ENCODE results near the gene KCNQ2.

GRCh38 chr20:62651572-62651959 lies 9.3 kb downstream of the SLCO4A1 start:
- PRO-cap, result no peak

GRCh38 chr20:62658503-62659390 lies 16.4 kb downstream of the SLCO4A1 start:
- PRO-cap, result unidirectional peak, plus-strand start at chr20:62658556

GRCh38 chr20:62824553-62824847 lies 7.7 kb downstream of the COL9A3 start:
- PRO-cap, result no peak

- PRO-cap, result unidirectional peak, minus-strand start at chr20:62850487
These were observed 11.1 kb downstream of the TCFL5 start for GRCh38 chr20:62850346-62851128.

DNA sequence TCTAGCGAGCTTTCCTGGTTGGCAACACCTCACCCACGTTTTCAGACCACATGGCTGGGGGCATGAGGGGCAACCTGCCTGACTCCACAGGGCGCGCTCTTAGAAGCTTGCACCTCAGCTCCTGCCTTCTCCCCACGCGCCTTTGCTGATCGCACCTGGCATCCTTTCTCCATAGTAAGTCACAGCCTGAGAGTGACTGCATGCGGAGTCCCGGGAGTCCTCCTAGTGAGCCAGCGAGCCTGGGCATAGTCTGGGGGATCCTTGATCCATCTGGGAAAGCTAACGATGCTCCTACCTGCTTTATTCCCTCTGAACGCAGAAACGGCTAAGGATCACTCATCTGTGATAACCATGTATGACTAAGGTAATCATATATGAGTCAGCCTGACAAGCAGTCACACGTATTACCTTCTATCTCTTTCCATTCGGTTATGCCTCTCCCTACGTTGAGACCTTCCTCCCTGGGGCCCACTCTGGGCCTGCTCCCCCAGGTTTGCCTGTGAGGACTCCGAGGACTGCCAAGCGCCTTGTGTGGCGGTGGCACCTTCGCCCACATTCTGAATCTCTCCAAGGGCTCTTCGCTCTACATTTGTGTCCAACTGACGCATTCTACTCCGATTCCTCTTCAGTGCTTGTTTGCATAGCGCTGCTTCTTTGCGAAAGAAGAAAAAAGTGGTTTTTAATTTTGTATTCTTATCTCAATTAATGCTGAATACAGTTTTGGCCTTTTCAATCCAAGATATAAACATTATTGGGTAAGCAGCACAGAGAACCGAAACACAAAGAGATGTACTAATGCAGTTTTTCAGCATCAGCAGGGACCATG lies 4.4 kb downstream of the TCFL5 start:
- PRO-cap, result no peak

GRCh38 chr20:62934329-62935636 lies 3.2 kb upstream of the GID8 start:
- PRO-cap, result no peak

- PRO-cap, result bidirectional peak, plus-strand start at chr20:62954302, minus-strand start at chr20:62953989
These were observed 1.4 kb downstream of the SLC17A9 start for GRCh38 chr20:62953643-62954587.

- PRO-cap, result no peak
These were observed 64.2 kb downstream of the YTHDF1 start for GRCh38 chr20:63151530-63152316.

- PRO-cap, result no peak
These were observed 8.6 kb downstream of the ARFGAP1 start for GRCh38 chr20:63281038-63281845.

GRCh38 chr20:63472129-63472882 lies at the start of gene KCNQ2:
TSS of gene KCNQ2 (minus strand) at chr20:63472655.
- PRO-cap, result no peak

DNA sequence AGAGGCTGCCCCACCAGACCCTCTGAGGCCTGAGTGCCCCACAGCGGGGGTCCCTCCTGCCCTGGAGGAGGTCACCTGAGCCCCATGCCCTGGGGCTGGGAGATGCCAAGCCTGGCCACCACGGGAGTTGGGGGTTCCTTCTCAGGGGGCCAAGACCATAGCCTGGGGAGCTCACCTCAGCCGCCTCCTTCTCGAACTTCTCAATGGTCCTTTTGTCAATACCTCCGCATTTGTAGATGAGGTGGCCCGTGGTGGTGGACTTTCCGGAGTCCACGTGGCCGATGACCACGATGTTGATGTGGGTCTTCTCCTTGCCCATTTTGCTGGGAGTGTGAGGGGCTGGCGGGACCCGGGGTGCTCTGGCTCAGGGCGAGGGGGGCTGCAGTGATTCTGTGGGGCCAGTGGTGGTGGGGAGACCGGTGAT lies 1.4 kb downstream of the EEF1A2 start:
- PRO-cap, result no peak

DNA sequence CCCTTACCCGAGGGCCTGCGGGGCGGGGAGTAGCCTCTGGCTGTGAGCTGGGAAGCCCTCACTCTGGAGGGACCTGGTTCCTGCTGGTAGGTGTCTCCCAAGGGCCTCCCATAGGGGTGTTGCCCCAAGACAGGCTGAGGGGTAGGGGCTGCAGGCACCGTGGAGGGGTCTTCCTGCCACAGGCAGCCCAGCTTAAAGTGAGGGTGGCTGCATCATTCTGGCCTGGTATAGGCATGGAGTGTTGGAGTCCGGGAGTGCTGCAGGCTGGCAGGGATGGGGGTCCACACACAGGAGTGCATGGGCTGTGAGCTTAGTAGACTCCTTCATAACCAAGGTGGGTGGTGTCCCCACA lies 1.9 kb downstream of the PPDPF start:
- PRO-cap, result no peak

GRCh38 chr20:63527171-63527409 lies 6.5 kb downstream of the PPDPF start:
- PRO-cap, result no peak

DNA sequence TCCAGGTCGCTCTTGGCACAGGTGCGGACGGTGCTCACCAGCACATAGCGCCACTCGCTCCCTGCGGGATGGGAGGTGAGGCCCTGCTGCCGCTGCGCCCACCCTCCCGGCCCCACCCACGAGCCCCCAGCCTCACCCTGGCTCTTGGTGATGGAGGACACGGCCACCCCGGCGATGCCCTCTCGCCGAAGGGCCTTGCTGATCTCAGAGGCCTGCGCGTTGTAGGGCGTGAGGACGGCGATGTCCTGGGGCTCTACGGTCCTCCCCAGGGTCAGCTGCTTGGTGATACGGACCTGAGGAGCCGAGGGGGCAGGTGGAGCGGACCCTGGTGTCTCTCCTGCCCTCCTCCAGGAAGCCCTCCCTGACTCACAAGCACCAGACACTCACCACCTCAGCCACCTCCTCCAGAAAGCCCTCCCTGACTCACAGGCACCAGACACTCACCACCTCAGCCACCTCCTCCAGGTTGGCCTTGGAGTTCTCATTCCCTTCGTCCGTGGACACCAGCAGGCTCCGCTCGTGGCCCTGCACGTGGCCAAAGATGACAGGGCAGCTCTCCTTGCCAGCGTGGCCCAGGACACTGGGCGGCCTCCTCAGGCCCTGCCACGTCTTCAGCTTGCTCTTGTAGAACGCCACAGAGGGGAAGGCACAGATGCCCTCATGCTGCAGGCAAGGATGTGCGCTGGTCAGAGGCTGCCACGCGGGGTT lies 6.2 kb downstream of the FNDC11 start:
- PRO-cap, result no peak

DNA sequence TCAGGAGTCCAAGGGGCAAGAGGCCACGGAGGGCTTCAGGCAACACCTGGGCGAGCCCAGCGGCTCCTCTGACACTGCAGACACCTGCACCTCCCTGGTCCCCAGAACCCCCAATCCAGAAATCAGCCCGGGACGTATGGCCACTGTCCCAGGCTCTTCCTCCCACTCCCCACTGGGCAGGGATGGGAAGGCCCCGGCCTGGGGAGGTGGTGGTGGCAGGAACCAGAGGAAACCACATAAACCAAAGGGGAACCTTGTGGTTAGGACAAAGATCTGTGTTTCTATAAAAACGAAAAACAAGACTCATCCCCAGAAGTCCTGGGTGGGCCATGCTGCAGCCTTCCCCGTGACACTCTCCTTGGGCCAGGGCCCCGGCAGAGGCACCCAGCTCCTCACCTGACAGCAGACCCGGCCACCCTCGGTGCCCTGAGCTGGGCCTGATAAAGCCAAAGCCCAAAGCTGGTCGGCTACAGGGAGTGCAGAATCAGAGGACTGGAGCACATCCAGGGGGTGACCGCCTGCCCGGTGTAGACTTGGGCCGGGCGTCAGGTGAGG lies 6.2 kb downstream of the HELZ2 start:
- PRO-cap, result no peak

DNA sequence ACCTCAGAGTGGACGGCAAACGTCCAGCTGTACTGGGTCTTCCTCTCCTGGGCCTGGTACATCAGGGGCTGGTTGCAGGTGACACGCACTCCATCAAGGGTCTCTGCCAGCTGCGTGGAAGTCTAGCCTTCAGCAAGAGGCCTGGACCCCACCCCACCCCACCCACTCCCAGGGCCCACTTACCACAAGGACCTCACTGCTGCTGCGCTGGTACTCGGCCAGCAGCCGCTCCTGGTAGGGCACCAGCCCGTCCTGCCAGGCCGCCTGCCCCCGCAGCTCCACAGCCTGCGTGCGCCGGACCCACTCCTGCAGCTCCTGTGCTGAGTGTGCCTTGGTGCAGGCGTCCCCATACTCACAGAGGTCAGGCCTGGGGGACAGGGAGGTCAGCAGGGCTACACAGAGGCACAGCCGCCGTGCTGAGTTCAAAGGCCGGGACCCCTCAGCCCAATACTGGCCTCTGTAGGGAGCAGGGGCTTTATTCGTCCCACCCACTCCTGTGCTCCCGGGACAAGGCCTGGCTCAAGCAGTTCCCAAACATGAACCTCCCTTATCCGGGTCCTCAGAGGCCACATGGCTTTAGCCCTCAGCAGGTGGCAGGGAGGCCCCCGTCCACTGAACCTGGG lies 3.4 kb downstream of the HELZ2 start:
- PRO-cap, result no peak

DNA sequence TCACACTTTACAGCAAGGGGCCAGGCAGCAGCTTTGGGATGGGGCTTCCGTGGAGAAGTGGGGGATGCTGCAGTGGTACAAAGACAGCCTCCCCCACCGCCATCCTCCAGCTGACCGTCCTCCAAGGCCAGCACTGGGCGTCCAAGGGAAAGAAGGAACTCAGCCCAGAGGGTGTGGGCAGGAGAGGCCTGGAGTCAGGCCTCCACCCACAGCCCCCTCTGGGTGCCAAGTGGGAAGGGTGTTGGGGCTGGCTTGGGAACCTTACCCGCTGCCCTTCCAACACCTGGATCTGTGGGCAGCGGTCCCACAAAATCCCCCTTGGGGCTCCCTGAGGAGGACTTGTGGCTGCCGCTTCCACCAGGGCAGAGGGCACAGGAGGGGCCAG lies 13.1 kb downstream of the STMN3 start:
- PRO-cap, result no peak

DNA sequence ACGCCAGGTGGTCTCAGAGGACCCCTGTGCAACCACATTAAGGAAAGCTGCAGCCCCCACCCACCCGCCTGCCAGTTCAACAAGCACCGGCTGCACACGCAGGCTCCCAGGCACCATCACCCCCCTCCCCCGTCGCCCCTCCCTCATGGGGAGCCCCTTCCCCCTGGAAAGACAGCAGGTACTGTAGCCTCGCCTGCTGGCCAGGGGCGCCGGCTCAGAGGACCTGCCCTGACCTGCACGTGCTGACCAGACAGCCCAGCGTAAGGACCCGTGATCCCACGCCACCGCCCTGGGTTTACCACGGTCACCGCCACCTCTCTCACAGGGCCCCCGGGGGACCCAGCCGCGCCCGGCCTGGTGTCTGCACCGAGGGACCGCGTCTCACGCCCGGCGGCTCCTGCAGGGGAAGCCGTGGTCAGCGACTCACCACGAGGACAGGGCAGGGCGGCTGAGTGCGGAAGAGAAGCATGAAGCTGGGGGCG lies 12.4 kb downstream of the STMN3 start:
- PRO-cap, result no peak

DNA sequence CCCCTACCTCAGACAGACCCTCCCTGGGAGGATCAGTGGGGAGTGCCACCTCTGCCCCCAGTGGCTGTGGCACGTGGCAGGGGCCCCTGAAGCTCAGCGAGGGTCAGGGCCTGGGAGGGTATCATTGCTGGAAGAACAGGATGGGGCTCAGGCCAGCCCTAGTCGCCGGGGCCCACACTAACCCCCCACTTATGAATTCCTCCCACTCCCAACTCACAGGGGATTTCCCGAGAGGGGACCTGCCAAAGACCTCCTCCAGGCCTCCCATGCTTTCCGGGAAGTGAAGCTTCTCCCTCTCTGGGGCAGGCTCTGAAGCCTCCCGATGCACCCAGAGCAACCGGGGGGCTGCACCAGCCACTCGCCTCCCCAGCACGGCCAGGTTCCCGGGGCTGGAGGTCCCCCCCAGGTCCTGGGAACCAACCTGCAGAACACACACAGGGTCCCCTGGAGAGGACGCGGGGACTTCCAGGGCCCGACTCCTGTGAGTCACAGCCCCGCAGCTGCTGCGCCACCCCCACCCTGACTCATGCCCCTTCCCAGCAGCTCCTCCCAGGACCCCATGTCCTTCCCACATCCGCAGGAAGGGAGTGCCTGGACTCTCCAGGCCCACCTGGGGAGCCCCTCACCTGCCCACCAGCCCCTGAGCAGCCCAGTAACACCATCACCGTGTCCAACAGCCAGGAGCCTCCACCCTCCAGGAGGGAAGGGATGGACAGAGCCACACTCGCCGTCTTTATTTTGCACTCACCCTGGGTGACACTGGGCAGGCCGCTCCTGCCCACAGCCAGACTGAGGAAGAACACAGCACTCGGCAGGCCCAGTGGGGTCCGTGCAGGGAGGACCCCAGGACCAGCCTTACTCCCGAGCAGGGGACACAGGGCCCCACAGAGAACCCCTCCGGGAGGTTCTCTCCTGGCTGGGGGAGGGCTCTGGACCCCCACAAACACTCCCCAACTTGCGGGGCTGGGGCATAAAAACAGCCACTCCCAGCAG lies 2.6 kb downstream of the TNFRSF6B start:
- PRO-cap, result no peak

- PRO-cap, result no peak
These were observed 363 bp downstream of the LIME1 start for GRCh38 chr20:63736763-63737291.

Data from right common carotid artery plus branches (tissue), 1 donor.